GM19240 (cell line): Measurements from ENCODE around the genes USH2A, RRP15 and LYPLAL1.

GRCh38 chr1:214573291-214573865, 22.0 kb upstream of the PTPN14 start:
- RRBS, result no CpG with 5 or more reads among the region's 8 CpGs

GRCh38 chr1:214641666-214642313, 38.8 kb downstream of the CENPF start:
- RRBS, result no CpG with 5 or more reads among the region's 5 CpGs

GRCh38 chr1:214934174-214934721, 148.3 kb upstream of the KCNK2 start:
- RRBS, result no CpG with 5 or more reads among the region's 6 CpGs

GRCh38 chr1:215023407-215023886, 59.1 kb upstream of the KCNK2 start:
- RRBS, result no CpG with 5 or more reads among the region's 4 CpGs

DNA sequence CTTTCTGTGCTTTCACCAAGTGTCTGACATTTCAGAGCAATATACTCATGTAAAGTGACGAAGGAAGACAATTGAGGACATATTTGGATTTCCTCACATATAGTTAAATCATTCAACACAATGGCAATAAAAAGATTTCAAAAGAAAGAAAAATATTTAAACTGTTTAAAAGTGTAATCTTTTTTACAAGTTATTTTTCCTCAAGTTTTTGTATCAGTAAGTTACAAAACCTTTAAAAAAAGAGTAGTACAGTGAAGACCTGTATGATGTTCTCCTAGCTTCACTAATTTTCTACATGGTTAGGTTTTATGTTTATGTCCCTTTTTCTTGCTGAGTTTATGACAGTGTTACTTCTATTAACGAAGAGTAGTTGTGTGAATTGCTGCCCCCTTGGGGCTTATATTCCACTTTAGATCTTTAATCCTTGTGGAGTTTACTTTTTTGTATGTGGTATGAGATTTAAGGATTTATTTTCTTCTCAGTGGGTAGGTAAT, 14.6 kb downstream of the KCTD3 start:
- RRBS, result no CpG with 5 or more reads among the region's 2 CpGs

DNA sequence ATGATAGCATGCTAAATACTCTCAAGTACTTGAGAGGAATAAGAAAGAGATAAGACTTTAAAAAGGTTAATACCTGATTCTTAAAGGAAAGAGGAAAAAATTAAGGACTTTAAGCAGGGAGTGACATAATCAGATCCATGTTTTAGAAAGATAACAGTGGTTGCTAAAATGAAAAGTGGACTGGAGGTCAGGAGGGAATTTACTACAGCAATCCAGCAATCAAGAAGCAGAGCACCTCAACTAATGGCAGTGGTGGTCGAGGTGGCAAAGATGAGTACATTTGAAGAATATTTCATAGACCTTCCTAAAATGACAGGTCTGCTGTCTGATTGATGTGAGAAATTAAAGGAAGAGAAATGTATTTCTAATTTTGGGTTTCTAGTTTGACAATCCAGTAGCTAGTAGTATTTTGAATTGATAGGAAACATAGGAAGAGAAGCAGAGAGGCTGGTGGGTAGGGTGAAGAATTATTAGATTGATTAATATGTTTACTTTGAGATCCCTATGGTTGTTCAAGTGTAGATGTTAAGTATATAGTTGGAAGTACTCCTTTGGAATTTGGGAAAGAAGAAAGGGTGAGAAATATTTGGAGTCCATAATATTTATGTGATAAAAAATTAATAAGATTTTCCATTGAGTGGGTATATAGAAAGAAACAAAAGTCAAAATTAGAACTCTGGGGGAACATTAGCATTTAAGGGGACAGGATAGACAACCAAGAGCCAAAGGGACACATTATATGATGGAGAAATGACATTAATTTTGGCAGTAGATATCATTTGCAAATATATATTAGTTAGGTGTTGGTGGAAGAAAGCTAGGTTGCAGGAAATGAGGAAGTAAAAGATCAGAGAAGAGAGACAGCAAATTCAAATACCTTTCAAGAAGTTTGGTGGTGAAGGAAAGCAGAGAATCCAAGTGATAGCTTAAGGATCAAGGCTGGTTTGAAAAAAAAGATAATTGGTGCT, 29.0 kb downstream of the KCTD3 start:
- RRBS, result no CpG with 5 or more reads among the region's 1 CpG

- RRBS, result no CpG with 5 or more reads among the region's 5 CpGs
Measured at GRCh38 chr1:216423184-216423602, at the start of gene USH2A. USH2A (minus strand) TSS chr1:216423448.

DNA sequence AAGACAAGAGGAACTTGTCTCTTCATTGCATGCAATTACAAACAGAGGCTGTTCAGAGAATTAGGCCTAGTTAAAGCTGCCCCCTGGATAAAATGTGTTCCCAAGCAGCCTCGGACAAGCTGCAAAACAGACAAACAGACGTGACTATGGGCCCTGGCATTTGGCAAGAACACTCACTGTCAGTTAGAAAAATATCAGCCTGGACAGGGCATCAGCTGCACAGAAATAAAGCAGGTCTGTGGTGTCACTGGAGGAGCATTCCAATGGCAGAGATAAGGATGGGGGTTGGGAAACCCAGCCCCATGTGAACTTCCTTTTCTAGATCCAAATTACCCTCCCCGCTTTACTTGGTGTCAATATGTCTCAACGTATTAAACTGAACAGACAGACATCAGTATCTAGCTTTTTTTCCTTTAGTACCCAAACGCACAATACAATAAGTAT, 177.1 kb downstream of the GPATCH2 start:
- RRBS, result no CpG with 5 or more reads among the region's 5 CpGs

GRCh38 chr1:218284416-218285806, at the start of gene RRP15:
RRP15 (plus strand) TSS chr1:218285293.
- RRBS, result 8% methylated on average over 7 of the region's 72 CpGs

DNA sequence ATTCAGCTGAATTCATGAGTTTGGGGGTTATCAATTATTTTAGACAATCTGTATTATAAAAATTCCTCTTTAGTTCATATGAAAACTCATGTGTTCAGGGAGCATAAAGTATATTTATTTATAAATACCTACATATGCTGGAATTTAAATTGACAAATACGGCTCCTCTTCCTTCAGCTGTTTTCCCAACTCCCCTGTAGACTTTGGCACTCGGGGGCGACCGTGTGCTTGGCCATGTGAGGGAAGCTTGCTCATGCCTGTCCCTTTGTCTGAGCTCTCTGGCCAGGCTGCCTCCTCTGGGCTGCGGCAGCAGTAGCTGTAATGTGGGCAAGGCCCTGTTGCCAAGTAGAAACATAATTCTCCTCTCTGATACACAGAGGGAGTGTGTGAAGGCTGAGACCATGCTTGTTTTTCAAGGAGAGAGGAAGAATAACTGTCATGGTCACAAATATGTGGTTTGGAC, 94.3 kb downstream of the TGFB2 start:
- RRBS, result no CpG with 5 or more reads among the region's 5 CpGs

GRCh38 chr1:219173585-219174575, at the start of gene LYPLAL1:
LYPLAL1 (plus strand) TSS chr1:219173878.
- RRBS, result 2% methylated on average over 4 of the region's 51 CpGs

- RRBS, result no CpG with 5 or more reads among the region's 6 CpGs
Measured at GRCh38 chr1:219926127-219927057, 2.0 kb downstream of the SLC30A10 start.

- RRBS, result no CpG with 5 or more reads among the region's 5 CpGs
Measured at GRCh38 chr1:219927160-219927617, 1.2 kb downstream of the SLC30A10 start.

DNA sequence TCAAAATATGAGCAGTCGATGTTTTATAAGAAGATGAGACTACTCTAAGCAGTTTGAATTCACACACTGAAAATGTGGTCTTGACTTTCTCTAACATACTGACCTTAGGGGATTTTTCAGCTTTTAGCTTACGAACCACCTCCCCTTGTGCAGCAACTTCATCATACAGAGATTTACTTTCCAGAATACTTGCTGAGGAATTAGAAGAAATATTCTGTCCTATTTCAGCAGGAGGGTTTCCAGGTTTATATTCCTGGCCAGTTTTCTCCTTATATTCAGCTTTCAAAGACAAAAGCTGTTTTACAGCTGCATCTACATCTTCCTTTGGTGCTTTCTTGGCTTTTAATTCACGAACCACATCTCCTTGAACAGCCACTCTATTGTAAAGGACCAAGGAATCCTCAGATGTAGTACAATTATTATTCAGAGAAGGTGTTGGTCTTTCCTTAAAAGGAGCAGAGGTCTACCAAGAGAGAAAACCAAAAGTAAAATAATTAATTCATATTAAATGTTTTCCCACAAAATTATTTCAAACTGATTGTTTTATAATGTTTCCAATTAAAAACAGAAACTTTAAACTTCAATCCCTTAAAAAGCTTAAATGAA, 49.3 kb downstream of the EPRS1 start:
- RRBS, result no CpG with 5 or more reads among the region's 3 CpGs

- RRBS, result no CpG with 5 or more reads among the region's 2 CpGs
Measured at GRCh38 chr1:220264652-220264894, 7.7 kb downstream of the RAB3GAP2 start.

DNA sequence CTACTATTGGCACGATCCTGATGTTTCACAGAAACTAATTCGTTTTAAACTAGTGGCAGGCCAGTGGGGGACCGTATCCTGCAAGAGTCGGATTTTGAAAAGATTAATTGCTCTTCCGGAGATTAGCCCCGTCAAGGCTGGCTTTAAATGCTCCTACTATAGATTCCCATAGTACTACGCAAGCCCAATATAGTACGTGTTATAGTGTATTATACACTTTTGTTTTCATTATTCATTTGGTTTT, 405 bp upstream of the RAB3GAP2 start:
- RRBS, result no CpG with 5 or more reads among the region's 8 CpGs

- RRBS, result 4% methylated on average over 16 of the region's 53 CpGs
Measured at GRCh38 chr1:220748399-220748973, 364 bp downstream of the MTARC2 start.

DNA sequence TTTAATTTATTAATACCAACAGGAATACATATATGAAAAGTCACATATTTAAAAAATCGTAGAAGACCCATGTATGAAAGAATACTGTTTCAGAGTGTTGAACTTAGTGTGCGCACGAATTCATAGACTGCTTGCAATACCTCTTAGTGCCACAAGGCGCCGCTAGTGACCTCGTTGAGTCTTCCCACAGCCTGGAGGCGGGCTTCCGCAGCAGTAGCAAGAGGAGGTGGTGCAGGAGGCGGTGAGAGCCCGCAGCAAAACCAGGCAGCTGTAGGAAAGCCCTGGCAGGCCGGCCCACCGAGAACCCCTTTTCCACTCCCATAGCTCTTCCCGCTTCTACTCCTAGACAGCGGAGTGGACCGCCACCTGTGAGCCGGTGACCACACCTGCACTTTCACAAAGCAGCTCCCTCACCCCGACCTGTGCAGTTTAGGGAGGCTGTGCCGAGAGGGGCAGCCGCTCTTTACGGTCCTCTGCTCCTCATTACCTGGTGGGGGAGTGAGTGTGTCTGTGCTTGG, 23.5 kb downstream of the MTARC1 start:
- RRBS, result 18% methylated on average over 5 of the region's 20 CpGs

DNA sequence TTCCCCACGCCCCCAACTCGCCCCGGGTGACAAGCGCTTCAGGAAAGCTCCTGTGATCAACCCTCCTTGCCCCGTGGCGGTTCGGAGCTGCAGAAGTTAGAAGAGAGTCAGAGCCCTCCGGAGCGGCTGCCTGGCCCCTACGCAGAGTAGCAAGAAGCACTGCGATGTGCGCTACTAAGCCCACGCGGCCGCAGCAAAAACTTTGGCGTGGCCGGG, 281 bp upstream of the HLX start:
- RRBS, result 2% methylated on average over 12 of the region's 17 CpGs

- RRBS, result no CpG with 5 or more reads among the region's 7 CpGs
Measured at GRCh38 chr1:220914830-220915392, 35.7 kb downstream of the HLX start.